Mesenchymal stem cell of Wharton's jelly (primary cell): ENCODE data around the genes P4HA3 and KCNE3.

DNA sequence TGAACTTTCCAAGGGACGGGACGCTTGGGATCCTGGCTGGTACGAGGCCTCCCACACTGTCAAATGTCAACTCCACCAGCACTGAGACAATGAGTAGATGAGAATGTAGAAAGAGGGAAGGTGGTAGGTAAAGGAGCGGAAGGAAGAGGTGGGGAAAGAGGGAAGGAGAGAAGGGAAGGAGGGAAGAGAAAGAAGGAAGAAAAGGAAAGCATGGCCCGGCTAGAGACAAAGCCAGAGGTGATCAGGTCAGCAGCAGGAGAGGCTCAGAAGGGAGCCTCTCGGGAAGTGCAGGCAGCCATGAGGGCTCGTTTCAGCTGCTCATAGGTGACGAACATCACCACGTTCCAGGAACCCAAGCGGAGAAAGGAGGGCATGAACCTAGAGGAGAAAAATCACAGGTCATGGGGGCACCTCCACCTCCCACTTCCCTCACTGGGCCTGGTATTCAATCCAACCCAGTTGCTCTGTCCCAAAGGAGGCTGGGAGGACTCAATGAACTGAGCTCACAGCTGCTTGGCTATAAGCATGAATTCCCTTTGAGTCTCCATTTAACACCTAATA is 7.8 kb downstream of the UCP2 start:
- CAGE, long polyA plus RNA: no peak

- CAGE, long polyA plus RNA: no peak
These were observed 60.3 kb upstream of the UCP3 start for GRCh38 chr11:74069047-74069658.

DNA sequence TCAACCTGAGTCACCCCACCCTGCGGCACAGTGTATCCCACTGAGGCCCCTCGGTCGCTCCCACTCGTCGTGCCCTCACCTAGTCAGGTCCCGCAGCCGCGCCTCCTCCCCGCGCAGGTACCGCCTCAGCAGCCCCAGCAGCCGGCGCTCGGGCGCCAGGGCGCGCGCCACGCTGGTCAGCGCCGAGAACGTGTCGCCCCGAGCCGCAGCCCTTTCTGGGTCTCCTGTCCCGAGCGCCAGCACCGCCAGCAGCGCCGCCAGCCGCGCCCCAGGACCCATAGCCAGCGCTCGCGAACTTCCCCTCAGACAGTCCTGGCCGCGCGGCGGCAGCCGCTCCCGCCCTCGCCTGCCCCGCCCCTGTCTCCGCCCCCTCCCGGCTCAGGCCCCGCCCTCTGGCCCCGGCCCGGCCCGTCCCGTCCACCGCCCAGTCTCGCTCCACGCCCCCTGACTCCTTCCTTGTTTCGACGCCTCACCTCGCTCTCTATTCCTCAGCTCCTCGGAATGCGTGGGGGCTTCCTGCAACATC is at the start of gene P4HA3:
Gene P4HA3 (minus strand): TSS at position 308 of the 526 bp plus-strand sequence.
- CAGE, long polyA plus RNA: no peak

GRCh38 chr11:74467391-74468546 is at the start of gene KCNE3:
TSS of gene KCNE3 (minus strand) at chr11:74467549.
- CAGE, long polyA plus RNA: no peak

DNA sequence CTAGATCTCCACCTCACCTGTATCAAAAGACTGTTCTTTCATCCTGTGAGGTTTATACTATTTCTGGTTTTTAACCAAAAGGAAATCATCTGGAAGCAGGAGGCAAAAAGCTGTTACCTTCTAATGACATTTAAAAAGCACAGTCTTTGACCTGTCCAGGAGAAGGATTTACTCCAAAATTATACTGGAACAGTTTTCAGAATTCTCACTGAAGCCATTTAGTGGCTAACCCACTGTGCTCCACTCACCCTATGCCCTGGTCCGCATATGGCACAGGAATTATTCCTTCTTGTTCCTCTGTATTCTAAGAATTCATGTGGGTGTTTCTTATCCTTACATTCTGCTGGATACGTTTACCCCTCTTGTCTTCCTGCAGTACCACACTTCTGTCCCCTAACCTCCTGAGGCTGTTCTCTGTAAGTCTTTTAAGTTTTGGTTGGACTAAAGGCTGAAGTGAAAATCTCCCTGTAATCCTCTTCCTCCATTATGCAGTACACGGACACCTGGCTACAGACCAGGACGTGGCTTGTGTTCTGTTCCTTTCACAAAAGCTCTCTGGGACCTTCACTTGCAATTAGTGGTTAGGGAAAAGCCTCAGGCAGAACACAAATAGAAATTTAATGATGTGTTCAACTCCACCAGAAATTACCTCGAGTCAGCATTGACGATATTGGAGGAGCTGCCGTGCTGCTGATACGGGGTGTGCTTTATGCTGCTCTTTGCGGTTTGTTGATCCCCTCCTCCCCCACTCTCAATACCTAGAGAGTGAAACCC is 48.7 kb downstream of the POLD3 start:
- CAGE, long polyA plus RNA: no peak

- CAGE, long polyA plus RNA: no peak
These were observed 94.2 kb downstream of the RNF169 start for GRCh38 chr11:74842876-74843188.

DNA sequence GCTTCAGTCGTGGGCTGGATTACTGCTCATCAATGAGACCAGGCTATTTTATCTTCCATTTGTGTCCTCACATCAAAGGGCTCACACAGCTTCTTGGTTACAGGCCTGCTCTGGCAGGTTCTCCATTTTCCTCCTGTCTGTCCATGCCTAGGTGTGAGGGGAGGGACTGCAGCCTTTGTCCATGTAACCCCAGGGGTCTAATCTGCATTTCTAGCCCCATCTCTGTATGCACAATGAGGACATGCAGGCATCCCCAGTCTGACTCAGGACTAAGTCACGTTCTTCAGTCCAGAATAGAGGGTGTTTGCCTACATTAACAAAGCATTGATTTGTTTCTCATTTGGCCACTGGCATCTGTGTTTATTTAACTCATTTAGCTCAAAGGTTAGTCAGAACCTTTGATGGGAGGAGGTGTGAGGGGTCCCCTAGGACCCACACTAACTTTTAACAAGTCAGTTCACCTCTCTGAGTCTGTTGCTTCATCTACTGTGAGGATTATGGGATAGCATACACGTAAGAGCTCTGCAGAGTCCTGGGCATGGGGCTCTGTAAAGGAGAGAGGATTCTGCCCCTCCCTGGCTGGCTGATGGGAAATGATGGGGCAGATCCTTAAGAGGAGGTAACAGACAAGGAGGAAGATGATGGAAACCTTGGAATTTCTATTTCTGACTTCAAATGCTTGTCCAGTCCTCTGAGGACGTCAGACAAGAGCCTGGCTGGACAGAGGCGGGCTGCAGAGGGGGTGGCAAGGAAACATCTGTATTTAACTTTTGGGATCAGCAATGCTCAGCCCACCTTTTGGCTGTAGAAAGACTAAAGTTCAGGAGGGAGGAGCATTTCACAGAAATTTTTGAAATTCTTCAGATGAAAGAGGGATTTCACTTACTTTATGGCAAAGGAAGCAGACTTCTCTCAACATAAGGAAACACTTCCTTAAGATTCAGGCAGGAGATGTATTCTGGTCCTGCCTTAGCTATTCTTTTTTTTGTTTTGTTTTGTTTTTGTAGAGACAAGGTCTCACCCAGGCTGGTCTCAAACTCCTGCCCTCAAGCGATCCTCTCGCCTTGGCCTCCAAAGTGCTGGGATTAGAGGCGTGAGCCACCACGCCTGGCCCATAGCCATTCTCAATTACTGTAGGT is 98.8 kb downstream of the XRRA1 start:
- CAGE, long polyA plus RNA: no peak

DNA sequence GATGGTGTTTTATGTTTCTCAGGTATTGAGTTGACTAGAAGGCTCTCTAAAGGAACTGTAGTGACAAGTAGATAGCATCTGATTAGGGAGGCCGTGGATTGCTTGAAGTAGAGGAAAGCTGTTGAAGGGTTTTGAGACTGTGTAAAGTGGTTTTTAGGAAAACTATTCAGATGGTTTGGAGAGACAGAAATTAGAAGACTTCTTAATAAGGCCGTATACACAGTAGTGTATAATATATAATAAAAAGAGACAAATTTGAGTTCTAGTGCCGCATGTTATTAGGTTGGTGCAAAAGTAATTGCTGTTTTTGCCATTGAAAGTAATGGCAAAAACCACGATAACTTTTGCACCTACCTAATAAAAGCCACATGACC is 2.9 kb downstream of the SPCS2 start:
- CAGE, long polyA plus RNA: no peak

DNA sequence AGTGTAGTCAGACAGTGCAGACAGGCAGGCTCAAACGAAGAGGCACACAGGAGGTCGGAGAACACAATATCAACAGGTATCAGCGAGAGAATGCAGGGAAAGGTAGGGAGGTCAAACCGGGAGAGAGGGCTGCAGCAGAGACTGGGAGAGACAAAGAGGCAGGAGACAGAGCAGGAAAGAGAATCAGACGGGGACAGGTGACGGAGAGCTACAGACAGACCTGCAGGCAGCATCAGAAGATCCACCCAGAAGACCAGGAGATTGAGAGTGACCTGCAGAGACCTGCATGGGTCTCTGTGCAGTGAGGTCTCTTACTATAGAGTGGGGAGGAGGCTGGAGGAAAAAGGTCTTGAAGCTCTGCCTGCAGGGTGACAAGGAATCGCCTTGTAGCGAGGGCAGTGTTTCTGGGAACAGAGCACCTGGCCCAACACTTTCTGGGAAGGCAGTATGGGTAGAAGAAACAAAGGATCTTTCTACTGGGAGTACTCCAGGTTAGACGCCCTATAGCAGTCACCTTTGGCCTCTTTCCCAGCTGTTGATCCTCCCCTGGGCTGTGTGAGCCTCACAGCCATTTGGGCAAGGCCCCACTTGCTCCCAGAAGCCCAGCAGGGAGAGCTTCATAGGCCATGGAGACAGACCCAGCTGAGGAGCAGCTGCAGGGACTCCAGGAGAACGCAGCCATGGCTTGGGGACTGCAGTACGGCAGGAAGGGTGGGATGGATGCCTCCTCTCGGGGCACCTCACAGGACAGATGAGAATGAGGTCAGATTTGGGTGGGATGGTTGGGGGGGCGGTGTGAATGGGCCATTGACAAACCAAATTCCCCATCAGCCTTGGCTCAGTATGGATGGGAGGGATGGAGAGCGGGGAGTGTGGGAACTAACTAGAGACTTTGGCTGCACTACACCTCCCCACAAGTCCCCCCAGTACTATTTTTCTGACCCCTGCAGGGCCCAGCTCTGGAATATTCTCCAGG is 1.1 kb downstream of the SLCO2B1 start:
- CAGE, long polyA plus RNA: no peak

- CAGE, long polyA plus RNA: no peak
These were observed 3.9 kb downstream of the SLCO2B1 start for GRCh38 chr11:75154514-75155549.

- CAGE, long polyA plus RNA: no peak
These were observed 1.6 kb downstream of the MAP6 start for GRCh38 chr11:75667089-75667730.

- CAGE, long polyA plus RNA: no peak
These were observed 930 bp downstream of the MAP6 start for GRCh38 chr11:75667731-75668484.

GRCh38 chr11:75719108-75719532 is 1.5 kb downstream of the MOGAT2 start:
- CAGE, long polyA plus RNA: no peak

DNA sequence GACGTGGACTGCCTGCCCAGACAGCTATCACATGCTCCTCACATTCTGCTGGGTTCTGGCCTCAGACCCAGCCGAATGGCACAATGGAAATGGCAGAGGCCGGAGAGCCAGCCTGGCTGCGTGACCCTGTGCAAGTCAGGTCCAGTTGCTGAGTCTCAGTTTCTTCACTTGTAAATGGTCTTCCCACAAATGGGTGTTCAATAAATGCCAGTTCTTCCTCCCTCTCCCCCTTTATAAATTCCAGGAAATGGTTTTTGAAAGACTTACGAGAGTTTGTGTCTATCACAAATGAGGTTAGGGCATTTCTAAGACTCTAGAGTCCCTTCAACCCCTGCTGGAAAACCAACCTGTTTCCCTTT is 17.9 kb downstream of the MOGAT2 start:
- CAGE, long polyA plus RNA: no peak

DNA sequence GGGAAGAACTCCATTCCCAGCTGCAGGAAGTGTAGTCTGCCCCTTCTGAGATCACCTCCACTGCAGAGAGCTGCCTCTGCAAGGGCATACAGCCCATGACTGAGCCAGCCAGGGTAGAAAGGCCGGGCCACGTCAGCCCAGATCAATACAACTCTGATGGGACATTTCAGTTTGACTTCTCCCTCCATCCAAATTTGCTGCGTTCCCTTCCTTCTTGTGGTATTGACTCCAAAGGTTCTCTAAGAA is 19.7 kb downstream of the MOGAT2 start:
- CAGE, long polyA plus RNA: no peak

DNA sequence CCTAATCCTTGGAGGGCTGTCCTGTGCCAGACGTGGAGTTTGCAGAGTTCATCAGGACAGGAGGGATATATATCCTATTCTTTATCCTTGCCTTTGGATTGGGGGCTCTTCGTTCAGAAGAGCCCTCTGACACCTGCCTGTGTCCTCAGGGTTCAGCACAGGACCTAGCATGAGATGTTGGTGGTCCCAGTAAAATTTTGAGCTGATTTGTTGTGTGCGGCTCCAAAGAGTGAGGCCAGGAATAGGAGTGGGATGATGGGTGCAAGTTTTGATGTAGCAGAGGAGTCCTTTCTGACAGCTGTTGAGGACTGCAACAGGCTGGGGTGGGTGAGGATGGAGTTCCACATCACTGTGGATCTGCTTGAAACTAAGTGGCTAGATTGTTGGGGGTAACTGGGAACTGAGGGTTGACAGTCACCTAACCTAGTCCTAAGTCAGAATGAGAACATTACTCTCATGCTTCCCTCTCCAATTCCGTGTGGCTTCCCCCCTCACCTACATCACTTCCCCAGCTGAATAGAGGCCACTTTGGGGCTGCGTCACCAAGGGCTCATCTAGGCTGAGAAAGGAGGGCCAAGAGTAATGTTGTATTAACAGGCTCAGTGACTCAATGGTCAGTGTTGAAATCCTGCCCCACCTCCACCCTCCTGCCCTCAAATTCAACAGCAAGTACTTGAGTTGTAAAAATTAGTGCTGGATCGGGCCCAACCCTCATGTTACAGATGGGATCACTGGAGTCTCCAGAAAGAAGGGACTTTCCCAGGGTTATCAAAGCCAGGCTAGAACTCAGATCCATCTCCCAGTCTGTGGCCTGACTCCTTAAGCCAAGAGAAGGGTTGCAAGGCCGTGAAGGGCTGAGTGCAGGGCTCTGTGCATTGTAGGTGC is 2.9 kb downstream of the DGAT2 start:
- CAGE, long polyA plus RNA: no peak

GRCh38 chr11:76096404-76097012 is 109.8 kb downstream of the WNT11 start:
- CAGE, long polyA plus RNA: no peak

DNA sequence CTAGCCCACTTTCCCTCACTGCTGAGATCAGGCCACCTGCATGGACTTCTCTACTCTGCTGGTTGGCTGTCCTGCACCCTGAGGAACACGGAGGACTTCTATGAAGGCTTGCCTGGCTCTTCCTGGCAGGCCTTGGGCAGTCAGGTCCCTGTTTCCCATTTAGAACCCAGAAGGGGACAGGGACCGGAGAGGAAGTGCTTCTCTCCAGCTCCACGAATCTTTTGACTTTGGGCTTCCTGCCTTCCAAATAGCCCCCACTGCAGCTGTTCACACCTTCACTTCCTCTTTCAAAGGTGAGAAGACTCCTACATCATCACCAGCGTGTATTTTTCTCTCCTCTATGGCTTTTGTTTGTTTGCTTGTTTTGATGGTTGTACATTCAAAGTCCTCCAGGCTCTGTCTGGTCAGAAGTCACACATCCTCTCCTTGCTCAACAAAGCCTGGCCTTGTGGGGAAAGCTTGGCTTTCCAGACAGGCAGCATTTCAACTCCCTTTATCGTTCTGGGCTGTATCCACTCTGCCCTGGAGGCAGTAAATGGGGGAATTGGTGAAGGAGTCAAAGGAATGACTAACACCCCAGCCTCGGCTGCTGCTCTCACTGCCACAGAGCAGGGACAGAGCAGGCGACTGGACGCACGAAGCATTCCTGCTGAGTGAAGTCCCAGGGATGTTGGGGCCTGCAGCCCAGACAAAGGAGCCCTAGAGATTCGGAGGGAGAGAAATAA is 52.9 kb downstream of the WNT11 start:
- CAGE, long polyA plus RNA: no peak

DNA sequence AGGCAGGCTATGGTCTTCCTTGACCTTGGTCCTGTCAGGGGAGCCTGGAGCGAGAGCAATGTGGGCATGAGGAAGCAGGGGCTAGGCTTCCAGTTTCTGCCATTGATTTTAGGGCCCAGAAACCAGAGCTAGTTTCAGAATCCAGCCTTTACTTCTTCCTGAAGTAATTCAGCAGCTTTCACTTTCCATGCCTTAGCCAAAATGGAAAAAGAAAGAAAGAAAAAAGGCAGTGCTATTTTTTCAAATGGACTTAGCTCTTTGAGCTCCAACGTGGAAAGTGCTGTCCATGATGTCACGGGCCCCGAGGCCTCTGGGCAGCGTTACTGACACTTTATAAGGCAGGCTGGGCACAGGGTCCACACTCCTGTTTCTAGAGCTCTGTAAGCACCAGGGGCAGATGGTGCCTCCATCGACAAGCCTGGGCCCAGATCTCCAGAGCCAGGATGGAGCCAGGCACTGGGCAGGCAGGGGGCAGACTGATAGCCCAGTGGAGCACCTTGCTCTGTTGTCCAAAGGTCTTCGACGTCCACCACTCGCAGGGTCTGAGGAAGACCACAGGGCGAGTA is 21.8 kb upstream of the WNT11 start:
- CAGE, long polyA plus RNA: no peak

GRCh38 chr11:76247932-76248376 is 41.7 kb upstream of the WNT11 start:
- CAGE, long polyA plus RNA: no peak